Mesangial cell (primary cell): ENCODE measurements around a stretch of chr7.

DNA sequence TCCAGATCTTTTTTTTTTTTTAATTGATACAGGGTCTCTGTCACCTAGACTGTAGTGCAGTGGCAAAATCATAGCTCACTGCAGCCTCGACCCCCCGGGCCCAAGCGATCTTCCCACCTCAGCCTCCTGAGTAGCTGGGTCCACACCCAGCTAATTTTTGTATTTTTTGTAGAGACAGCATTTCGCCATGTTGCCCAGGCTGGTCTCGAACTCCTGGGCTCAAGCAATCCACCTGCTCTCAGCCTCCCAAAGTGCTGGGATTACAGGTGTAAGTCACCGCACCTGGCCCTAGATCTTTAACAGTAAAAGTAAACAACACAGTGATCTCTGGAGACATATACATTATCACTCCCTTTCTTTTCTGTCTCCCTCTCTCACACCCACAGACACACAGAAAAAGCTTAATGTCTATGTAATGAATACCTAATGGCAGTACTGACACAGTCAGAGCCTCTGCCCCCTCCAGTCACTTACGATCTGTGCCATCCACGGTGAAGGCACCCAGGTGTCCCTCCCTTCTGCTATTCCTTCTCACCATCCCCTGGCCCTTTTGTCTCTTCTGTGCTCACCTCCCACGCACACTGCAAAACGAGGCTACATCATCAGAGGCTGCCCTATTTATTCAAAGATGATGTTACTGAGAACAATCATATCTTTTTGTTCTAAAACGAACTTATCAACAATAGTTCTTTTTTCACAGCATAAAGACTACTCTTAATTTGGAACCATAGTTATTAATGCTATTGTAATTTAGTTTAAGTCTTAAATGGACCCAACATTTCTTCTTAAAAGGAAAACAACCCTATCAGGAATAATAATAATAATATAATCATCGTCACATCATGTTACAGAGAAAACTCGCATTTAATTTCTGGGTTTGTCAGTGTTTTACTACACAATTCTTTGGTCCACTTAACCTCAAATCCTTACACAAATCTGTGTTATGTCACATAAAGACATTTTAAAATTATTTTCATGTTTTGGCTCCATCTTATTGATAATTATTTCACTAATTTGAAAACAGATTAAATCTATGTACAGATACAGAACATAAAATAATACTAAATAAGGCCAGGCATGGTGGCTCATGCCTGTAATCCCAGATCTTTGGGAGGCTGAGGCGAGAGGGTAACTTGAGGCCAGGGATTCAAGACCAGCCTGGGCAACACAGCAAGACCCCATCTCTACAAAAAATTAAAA is 246.9 kb upstream of the MKLN1 start:
- RAMPAGE, long total RNA: no peak

- RAMPAGE, long total RNA: no peak
Observed at GRCh38 chr7:131105109-131105475, 222.6 kb upstream of the MKLN1 start.

GRCh38 chr7:131107305-131107538 is 220.5 kb upstream of the MKLN1 start:
- RAMPAGE, long total RNA: no peak

DNA sequence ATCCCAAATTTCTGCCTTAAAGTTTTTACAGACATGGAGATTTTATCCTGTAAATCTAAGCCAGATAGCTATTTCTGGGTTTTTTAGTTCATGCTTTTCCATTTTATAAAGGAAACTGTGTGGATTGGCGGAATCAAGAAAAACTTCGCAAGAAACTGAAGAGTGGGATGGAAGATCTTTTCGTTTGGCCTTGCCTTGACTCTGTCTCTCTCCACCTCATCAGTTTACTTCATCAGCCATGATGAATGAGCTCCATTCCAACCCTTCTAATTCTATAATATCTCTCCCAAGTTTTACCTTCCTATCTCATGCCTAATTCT is 218.5 kb upstream of the MKLN1 start:
- RAMPAGE, long total RNA: no peak

GRCh38 chr7:131110286-131111152 is 217.2 kb upstream of the MKLN1 start:
- RAMPAGE, long total RNA: no peak

DNA sequence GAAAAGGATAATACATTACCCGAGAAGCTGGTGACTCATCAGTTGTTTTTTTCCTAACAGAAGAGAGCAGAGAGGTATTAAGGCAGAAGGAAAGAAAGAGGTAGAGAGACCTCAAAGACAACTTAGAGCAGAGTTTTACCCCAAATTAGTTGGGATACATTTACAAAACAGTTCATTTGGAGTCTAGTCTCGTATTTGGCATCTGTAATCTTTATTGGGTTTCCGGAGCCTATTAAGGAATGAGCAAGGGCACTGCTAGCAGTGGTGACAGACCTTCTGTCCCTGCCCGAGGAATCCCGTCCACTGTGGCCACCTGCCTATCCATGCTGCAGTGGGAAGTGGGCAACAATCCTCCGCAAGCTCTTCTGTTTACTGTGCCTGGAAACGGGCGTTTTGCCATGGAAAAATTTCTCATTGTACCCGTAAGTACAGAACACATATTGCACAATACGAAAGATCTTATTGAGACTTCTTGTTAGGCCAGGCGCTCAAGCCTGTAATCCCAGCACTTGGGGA is 169.9 kb upstream of the MKLN1 start:
- RAMPAGE, long total RNA: no peak

DNA sequence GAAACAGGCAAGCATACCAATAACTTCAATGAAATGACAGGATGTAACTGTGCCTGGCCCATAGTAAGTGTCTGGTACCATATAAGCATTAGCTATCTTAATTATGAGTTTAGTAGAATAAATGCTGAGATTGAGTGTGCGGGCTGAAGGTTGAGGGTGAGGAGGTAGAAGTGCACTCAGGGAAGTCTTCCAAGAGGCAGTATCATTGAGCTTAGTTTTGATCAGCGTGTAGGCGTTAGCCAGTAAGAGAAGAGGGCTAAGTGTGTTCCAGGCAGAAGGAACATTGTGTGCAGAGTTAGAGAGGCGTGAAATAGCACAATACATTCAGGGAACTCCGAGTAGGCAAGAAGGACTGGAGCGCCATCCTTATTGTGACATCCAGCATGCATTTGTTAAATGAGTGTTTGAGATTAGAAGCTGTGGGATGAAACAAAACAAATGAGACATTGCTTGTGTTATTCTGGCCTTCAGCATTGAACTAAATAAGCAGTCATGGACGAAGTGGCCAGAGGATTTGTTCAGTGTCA is 140.9 kb upstream of the MKLN1 start:
- RAMPAGE, long total RNA: no peak

- RAMPAGE, long total RNA: no peak
Observed at GRCh38 chr7:131326596-131326997, 1.1 kb upstream of the MKLN1 start.

DNA sequence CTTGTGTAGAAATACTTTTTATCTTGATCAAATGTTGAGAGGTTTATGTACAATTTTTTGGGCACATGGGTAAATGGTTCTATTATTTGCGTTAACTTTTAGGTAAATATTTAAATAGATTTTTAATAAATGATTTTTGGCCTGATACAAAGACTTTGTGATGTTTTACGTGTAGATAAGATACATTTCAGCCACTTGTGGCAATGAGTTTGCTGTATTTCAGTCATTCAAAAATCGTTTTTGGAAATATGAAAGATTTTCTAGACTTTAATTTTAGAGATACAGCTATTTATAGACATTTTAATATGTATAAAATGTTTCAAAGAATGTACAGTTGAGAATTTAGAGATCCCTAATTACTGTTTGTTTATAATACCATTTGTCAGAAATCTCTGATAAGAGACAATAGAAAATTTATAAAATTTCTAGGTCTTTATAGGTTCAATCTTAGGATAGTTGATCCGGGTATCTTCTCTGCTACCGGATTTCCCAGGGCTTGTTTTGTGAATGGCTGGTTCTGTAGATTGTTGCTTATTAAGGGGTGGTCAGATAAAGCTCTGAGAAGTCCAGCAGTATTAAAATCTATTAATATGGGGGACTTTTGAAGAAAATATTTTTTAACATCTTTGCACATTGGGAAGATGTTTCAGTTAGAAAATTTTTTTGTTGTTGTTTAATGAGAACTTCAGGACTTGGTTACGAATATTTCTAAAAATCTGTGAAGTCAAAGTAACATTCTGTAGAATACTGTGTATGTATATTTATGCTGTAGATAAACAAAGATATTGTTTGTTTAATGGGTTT is 7.1 kb downstream of the MKLN1 start:
- RAMPAGE, long total RNA: no peak

DNA sequence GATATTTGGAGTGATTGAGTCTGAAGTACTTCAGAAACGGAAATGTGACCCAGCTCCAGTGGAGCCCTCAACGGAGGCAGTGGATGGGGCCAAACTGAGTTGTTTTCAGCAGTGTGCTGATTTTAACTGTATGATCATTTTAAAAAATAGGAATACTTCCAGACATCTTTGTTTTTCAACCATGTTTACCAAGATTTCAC is 114.1 kb downstream of the MKLN1 start:
- RAMPAGE, long total RNA: no peak

DNA sequence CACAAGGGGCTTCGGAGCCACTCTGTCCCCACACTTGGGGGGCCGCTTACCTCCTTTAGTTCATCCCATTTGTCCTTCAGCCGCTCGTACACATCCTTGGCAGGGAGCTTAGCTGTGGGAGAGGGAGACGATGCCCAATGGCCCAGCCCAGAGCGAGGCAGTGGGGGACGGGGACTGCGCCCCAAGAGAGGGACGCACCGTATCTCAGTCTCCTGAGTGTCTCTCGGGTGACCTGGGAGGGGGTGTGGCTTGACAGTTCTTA is 50.3 kb downstream of the PODXL start:
- RAMPAGE, long total RNA: no peak

GRCh38 chr7:131723917-131724567 is 167.6 kb upstream of the PODXL start:
- RAMPAGE, long total RNA: no peak

DNA sequence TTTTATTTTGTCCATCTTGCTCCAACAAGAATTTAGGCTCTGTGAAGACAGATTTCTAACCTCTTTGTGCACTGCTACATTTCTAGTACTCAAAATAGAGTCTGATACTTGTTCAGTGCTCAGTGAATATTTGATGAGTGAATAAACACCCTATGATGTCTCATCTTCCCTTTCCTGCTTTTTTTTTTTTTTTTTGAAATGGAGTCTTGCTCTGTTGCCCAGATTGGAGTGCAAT is 420.4 kb upstream of the PODXL start:
- RAMPAGE, long total RNA: no peak

GRCh38 chr7:132128050-132128965 is 448.0 kb downstream of the PLXNA4 start:
- RAMPAGE, long total RNA: no peak

- RAMPAGE, long total RNA: no peak
Observed at GRCh38 chr7:132425322-132425701, 151.0 kb downstream of the PLXNA4 start.

DNA sequence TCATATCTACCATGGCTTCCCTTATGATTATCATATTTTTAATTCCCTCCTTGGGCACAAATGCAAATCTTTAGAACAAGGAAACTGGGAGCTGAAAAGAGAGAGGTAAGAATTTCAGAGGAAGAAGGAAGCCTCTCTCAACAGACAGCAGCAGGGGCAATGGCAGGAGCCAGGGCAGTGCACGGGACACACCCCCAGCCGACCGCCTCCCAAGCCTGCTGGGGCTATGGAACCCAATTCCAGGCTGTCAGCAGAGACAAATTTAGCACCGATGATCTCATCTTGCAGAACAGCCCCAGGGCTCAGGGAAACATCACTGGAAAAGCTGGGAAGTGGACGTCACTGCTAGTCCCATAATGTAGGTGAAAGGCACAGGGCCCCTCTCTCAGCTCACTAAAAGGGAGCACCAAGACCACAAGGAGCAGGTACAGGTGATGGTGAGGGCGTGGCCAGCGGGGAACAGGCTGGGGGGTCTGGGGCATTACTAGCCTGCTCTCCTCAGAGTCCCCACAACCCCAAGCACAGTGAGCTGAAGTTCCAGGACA is 103.8 kb downstream of the PLXNA4 start:
- RAMPAGE, long total RNA: no peak

DNA sequence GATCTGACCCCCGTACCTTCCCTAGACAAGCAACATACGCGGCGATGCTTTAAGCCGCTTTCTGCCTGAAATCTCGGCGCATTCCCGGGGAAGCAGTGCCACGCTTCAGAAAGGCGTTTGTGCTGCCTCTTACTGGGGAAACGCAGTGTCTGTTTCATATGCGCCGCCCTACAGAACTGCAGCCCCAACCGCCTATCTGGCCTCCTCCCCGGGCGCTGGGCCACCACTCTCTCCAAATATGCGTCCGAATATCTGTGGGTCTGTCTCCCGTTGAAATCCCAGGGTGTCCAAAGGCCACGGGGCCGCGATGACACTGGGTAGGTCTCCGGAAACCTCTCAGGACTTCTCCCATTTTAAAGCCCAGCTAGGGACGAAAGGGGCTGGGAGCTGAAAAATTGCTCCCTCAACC is 587 bp downstream of the PLXNA4 start:
- RAMPAGE, long total RNA: no peak

DNA sequence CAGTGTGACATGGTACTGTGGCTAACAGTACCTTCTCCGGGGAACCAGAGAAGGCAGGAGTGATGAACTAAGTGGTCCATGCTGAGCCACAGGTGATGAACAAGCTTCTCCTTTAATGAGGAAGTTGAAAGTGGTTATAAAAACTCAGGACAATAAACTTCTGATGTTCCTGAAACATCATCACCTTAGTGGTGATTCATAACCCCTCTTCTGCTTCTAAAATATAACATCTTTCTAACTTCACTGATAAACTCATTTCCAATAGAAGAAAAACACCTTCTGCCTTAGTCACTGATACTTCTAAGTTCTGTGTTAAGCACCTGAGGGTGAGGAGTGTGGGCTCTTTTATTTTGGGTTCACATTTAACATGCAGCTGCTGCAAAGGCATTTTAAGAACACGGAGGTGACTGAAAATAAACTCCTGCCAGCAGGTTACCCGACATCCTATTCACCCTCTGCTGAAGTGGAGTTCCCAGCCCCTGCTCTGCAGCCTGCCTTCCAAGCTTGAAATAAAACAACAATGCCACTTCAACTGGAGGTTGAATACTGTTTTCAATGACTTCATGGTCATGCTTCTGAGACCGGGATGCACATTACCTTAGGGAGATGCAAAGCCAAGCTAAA is 202.8 kb upstream of the PLXNA4 start:
- RAMPAGE, long total RNA: no peak

DNA sequence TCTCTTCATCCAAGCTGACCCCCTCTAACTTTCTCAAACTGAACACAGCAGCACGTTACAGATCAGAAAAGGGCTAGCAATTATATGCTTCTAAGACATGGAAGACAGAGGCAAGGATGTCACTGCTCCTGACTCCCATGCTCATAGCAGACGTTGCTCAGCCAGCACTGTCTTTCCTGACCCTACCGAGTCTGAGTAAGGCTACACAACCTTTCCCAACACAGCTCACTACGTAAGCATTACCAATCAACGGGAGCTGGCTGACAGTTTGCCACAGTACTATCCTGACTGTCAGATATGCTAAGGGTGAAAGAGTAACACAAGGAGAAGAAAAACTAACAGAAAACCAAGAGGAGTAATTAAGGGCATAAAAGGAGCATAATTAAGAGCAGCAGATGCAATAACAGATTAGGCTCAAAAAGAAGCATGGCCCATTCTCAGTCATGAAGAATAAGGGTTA is 171.2 kb downstream of the CHCHD3 start:
- RAMPAGE, long total RNA: no peak

DNA sequence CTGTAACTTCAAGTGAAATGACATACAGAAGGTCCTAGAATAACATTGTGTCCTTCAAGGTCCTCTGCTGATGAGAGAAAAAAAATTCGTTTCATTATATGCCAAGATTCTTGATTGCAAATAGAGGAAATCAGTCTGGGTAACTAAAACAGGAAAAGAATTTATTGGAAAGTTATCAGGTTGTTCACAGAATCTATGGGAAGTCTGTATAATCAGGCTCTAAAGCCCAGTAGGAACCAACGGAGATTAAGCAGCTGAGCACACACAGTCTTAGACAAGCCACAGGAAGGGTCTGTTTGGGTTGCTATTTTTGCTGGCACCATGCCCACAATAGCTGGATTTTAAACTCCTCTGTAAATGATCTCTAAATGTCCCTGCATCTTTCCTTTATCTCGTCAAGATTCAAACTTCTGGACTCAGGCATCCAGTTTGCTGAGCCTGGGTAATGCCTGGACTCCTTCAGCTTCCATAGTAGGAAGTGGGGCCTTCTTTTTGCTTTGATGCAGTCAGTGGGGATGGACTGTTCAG is 57.6 kb downstream of the EXOC4 start:
- RAMPAGE, long total RNA: no peak